Cardiac muscle cell (in vitro differentiated cells and primary cell): ENCODE data around the gene GPSM2.

GRCh38 chr1:99738736-99739398, 27.6 kb downstream of the FRRS1 start:
- RAMPAGE, long total RNA, result no peak
- RRBS, result no CpG with 5 or more reads among the region's 8 CpGs

- RAMPAGE, long total RNA, result no peak
- RRBS, result no CpG with 5 or more reads among the region's 4 CpGs
Observed at GRCh38 chr1:99900449-99901030, 50.4 kb downstream of the AGL start.

DNA sequence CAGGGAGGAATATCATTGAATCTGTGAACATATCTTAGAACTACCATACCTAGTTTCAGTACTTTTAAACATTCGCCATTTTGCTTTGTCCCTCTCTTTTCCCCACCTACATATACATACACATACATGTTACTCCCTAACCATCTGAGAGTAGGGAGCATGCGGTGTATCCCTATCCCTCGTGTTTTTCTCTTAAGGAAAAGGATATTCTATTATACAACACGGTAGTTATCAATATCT, 774 bp upstream of the MFSD14A start:
- RAMPAGE, long total RNA, result no peak
- RRBS, result no CpG with 5 or more reads among the region's 4 CpGs

DNA sequence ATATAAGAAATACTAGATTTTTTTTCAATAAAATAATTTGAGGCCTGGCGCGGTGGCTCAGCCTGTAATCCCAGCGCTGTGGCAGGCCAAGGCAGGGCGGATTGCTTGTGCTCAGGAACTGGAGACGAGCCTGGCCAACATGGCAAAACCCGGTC, 1.6 kb upstream of the CDC14A start:
- RAMPAGE, long total RNA, result no peak
- RRBS, result no CpG with 5 or more reads among the region's 6 CpGs

GRCh38 chr1:100412879-100413590, 60.7 kb downstream of the CDC14A start:
- RAMPAGE, long total RNA, result no peak
- RRBS, result no CpG with 5 or more reads among the region's 7 CpGs

DNA sequence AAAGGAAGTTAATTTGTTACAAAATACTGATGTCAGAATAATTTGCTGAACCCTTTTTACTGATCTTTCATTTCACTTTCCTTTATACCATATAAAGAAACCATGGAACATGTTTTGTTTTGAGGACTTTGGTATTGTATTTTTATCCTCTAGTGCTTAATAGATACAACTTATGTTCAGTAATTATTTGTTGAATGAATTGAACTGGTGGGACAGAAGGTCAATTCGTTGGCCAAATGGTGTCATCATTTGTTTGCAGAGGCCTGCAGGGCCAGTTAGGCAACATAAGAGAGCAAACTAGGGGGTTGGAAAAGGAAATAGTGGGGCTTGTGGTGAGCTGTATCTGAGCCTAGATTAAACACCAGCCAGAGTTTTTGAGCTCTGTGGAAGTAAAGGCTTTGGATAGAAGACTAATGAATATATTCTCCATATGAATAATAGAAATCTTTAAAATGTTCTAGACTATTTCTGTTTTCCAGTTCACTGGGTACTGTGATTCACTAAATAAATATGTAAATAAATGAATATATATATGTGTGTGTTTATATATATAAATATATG, 22.1 kb upstream of the GPR88 start:
- RAMPAGE, long total RNA, result no peak
- RRBS, result no CpG with 5 or more reads among the region's 1 CpG

DNA sequence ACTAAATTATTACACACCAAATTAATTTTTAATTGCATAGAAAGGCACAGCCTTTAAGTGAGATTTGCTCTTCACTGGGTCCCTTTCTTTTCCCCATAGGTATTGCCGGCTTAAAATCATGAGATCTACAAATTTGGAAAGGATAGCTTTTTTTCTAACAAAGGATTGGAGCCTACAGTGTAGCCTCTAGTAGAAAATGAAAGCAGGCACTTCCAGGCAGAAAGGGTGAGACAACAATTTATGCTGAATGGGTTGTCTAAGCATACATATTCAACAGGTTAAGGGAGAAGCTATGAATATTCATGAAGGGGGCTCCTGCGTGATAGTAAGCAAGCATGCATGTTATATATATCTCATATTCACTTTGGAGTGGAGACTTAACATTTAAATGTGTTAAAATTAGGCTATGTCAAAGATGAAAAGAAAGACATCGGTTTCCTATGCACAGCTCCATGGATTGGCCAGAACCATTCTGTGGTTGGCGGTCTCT, 65.9 kb downstream of the VCAM1 start:
- RAMPAGE, long total RNA, result no peak
- RRBS, result no CpG with 5 or more reads among the region's 4 CpGs

DNA sequence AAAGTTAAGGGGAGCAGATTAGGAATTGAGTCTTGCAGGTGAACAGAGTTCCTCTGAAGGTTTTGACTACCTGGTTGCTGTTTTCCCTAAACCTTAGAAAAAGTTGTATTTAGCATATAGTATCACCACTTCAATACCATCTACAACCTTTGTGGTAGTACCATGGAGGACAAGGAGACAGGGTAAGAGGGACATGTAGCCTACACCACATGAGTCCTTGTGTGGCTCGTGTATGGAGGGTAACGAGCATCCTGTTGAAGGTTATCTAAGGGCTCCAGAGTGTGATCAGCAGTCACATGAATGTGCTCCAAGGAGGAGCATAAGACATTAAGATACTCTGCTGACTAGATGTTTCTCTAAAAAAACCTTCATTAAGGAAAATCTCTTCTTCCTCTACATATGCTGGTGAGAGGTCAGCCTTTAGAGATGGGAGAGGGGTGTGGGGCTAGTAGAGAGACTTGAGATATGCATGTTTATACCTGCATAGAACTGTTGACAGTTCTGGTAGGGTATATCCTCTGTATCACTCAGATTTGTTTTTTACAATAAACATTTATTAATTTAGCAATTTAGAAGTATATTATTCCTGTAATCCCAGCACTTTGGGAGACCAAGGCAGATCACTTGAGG, 67.4 kb downstream of the VCAM1 start:
- RAMPAGE, long total RNA, result no peak
- RRBS, result no CpG with 5 or more reads among the region's 2 CpGs

DNA sequence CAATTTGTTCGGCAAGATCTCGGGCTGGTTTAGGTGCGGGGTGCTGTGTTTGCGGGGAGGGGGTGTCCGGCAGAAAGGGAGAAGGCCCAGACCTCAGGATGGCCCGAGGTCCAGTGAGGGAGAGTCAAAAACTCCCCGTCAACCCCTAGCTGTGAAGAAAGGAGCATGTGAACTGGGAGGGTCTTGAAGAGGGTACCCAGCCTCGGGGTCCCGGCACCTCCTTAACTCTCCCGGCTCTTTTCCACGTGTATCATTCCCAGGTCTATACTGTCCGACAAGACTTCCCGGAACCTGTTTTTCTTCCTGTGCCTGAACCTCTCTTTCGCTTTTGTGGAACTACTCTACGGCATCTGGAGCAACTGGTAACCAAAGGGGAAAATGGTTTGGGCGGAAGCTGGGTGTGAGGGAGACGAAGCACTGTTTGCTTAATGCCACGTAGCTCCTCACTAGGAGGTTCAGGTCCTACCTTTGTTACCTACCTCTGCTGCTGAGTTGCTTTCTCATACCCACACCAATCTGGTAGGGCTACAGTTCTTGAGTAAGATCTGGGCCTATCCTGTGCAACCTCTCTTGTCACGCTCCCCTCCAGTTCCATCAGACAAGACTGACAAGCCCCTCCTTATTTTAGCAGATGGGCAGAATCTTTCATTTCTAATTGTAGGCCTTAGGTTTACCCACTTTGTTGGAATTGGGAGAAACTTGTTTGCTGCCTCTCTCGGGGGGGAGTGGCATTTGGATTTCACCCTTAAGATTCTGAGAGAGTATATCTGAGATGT, 608 bp downstream of the SLC30A7 start:
- RAMPAGE, long total RNA, result no peak
- RRBS, result no CpG with 5 or more reads among the region's 20 CpGs

DNA sequence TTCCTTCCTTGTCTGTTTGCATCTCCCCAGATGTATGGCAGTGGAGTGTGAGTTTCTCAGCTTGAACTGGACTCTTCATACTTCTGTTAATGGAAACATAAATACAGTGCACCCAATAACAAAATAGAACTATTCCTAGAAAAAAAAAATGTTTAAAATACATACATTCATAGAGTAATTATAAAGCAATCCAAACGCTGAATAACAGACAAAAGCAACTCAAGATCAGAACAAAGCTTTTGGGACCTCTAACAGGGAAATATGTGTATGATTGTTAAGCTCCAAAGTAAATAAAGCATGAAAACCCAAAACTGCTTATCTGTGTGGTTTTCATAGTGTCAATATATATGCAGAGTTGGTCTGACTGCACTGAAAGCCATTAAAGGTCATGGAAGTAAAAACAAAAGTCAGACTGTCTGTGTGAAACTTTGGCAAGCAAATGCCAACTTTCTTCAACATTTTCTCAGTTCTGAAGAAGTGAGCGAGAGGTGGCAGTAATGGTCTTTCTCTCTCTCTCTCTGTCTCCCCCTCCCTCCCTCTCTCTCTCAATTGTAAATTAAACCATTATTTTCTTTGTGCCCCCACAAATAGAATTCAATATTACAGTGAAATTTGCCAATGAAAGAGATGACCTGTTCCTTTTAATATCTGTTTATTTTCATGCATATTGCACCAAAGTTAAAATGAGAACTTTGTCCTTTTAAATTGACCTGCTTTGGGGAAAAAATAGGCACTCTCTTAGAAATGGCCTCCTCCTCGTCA, 100.1 kb upstream of the S1PR1 start:
- RAMPAGE, long total RNA, result no peak
- RRBS, result no CpG with 5 or more reads among the region's 3 CpGs

DNA sequence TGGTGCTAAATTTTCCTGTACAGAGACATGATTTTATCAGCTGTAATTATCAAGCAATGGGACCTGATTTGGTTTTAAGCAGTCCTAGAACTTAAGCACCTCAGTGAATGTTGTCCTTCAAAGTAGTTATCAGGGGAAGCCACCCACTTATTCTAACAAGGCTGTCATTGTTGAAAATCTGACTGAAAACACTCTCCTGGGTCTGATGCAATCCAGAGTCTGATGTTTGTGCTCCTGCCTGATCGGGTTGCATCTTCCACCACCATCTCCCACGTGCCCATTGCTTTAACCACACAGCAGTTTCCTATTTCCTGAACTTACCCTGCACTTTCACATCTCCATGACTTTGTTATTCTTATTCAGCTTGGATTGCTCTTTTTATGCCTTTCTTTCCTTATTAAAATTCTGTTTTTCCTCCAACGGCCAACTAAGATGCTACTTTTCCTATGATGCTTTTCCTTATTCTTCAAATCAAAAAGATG, 54.9 kb downstream of the S1PR1 start:
- RAMPAGE, long total RNA, result no peak
- RRBS, result no CpG with 5 or more reads among the region's 3 CpGs

DNA sequence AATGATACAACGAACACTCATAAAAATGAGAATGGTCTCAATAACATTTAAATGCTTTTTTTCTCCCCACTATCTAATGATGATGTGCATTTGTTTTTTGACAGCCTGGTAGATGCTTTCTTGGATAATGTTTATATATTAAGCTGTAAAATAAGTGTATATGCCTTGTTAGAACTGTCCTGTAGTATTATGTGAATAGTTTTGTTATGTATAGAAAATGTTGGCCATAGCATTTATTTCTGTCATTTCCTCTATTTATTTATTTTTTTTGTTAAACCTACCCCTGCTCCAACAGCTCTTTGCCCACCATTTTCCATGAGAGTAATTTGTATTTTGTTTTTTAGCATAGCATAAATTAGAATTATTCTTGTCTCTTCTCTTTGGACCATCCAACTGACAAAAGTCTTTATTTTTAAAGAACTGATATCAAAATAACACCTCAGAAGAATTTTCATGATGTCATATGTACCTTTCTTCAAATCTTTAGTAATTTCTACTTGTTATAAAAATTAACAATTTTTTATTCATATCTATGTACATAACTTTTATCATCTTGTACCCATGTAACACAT, 663.1 kb downstream of the AMY1C start:
- RAMPAGE, long total RNA, result no peak
- RRBS, result no CpG with 5 or more reads among the region's 1 CpG

- RAMPAGE, long total RNA, result no peak
- RRBS, result no CpG with 5 or more reads among the region's 9 CpGs
Observed at GRCh38 chr1:107058056-107058579, 1.6 kb downstream of the PRMT6 start.

GRCh38 chr1:107596035-107596520, 368.9 kb downstream of the VAV3 start:
- RAMPAGE, long total RNA, result no peak
- RRBS, result no CpG with 5 or more reads among the region's 1 CpG

GRCh38 chr1:107877792-107878036, 87.3 kb downstream of the VAV3 start:
- RAMPAGE, long total RNA, result no peak
- RRBS, result no CpG with 5 or more reads among the region's 1 CpG

DNA sequence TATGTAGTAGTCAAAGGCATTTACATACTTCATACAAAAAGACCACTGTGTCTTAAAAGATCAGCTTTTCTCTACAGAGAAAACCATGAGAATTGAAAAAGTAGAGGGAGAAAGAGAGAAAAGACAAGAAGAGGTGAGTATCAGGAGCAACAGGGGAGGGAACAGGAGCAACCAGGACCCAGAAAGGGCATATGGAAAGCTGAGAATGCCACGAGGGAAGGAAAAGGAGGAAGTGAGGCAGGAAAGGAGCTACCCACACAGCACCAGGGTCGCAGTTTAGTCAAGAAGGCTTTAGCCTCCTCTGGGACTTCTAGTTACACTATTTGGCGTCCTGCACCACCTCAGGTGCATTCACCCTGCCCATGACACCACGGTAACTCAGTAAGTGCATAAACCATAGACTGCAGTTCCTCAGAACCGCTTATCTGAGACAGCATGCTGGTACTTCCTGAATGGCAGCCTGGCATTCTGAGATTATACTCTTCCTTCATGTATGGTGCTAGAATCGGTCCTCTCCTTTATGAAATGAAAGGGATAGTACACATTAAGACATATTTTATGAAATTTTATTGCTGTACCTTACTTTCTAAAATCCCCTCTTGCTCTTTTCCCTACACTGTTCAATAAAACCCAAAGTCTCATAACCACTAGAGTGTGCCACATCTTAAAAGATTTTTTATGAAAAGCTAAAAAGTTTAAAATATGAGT, 67.5 kb downstream of the VAV3 start:
- RAMPAGE, long total RNA, result no peak
- RRBS, result no CpG with 5 or more reads among the region's 6 CpGs

DNA sequence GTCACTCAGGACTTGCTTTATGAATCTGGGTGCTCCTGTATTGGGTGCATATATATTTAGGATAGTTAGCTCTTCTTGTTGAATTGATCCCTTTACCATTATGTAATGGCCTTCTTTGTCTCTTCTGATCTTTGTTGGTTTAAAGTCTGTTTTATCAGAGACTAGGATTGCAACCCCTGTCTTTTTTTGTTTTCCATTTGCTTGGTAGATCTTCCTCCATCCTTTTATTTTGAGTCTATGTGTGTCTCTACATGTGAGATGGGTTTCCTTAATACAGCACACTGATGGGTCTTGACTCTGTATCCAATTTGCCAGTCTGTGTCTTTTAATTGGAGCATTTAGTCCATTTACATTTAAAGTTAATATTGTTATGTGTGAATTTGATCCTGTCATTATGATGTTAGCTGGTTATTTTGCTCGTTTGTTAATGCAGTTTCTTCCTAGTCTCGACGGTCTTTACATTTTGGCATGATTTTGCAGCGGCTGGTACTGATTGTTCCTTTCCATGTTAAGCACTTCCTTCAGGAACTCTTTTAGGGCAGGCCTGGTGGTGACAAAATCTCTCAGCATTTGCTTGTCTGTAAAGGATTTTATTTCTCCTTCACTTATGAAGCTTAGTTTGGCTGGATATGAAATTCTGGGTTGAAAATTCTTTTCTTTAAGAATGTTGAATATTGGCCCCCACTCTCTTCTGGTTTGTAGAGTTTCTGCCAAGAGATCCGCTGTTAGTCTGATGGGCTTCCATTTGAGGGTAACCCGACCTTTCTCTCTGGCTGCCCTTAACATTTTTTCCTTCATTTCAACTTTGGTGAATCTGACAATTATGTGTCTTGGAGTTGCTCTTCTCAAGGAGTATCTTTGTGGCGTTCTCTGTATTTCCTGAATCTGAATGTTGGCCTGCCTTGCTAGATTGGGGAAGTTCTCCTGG, 34.4 kb downstream of the SLC25A24 start:
- RAMPAGE, long total RNA, result no peak
- RRBS, result no CpG with 5 or more reads among the region's 7 CpGs

- RAMPAGE, long total RNA, result no peak
- RRBS, result no CpG with 5 or more reads among the region's 7 CpGs
Observed at GRCh38 chr1:108536692-108537336, 23.1 kb upstream of the EEIG2 start.

DNA sequence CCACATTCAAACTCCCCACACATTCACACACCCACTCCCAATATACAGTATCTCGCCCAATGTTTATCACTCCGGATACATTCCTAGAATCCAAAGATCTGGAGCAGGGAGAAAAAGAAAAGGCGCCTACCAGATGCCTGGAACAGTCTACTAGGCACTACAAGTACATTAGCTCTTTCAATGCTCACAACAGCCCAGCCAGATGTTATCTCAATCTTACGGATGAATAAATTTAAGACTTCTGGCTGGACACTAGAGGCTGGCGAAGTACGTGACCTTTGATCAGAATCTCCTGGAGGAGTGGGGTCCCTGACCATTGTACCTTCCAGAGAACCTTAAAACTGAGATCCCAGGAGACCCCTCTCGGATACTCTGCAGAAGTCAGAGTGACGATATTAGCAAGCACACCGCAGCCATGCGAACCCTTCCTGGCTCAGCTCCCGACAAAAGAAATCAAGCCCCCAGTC, 460 bp upstream of the PRPF38B start:
- RAMPAGE, long total RNA, result no peak
- RRBS, result no CpG with 5 or more reads among the region's 11 CpGs

DNA sequence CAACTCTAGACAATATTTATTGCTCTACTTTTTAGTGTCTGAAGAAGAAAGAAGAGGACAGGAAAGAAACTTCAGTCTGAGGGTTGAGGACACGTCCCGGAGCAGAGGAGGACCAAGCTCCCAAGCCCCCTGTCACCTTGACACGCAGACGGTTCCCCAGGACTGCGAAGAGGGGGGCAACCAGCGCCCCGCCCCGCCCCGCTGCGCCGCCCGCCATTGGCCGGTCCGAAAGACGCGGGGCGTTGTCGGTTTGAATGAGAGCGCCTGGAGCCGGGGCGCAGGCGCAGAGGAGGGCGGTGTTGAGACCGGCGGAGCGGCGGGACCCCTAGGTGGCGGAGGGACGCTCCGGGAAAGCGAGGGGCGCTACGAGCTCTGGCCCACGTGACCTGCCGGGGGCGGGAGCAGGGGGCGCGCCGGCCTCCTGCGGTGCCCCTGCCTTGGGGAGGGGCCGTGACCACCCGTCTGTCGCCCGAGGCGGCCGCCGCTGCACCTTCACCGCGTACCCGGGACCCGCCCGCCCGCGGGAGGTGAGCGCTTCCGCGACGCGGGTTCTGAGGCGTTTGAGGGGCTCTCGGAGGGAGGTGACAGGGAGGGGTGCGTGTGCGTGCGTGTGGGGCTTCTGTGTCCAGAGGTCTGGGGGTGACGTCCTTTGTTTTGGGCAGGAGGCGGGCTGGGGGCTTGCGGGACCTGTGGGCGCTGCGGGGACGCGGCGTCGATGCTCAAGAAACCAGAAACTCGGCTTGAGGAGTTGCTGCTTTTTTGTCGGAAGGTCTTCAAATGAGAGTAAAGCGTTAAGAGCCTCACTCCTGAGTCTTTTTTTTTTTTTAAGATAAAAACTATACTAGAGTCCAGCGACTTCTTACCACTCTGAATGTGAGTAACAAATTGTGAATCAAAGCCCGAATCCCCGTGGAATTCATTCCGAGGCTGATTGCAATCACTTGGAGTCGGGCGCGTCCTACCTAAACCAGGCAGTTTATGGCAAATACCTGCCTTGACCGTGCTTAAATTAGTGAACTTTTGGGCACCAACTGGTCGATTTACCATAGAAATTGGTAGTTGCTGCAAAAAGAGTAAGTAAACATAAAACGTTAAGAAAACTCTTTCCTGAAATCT, at the start of gene GPSM2:
Gene GPSM2 (plus strand): TSS at position 284 of the 1,116 bp plus-strand sequence.
- RAMPAGE, long total RNA, result no peak
- RRBS, result 3% methylated on average over 33 of the region's 86 CpGs